Vein endothelial cell (primary cell): ENCODE measurements around the gene DISP1.

GRCh38 chr1:220754674-220755466 lies 6.7 kb downstream of the MTARC2 start:
- CAGE, long polyA plus RNA = no peak

DNA sequence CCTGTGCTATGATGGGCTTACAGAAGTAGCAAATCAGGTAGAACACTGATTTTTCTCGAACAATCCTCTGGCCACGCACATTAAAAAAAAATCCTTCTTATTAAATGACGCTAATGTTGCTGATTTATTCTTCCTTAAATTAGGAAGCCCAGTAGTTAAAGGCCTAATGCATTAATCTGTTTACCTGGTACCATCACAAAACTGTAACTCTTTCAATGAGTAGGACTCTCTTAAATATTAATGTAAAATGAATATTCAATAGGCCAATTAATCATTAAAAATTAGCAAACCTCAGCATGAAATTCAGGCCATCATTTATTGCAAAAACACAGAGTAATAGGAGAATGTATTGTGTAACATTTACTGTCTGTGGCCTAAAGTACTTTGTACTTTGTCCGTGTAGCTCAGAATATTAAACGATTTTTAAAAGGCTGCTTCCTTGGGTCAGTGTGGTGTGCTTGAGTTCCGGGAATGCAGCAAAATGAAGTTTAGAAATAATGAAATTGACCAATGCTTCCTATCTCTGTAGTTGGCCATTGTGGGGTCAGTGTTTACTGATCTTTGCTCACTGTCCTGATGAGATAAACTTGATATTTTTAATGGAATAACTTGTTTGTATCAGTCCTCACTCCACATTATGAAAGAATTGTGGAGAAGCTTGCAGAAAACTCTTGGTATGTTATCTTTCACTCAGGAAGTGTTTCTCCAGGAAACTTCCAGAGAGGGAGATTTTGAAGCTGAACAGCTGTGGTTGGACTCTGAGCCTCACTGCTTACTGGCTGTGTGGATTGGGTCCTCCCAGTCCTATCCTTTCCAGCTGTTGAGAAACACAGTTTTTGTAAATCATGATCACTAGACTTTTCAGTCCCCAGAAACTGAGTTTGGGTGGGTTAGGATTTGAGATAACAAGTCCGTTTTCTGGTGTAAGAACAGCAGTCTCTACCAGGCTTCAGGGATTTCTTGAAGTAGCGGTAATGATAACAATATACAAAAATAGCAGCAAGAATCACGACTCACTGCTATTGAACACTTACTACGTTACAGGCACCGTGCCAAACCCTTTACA lies 19.3 kb downstream of the MTARC2 start:
- CAGE, long polyA plus RNA = no peak

- CAGE, long polyA plus RNA = no peak
These were observed 4.7 kb downstream of the MTARC1 start for GRCh38 chr1:220791290-220791981.

- CAGE, long polyA plus RNA = no peak
These were observed 854 bp upstream of the HLX start for GRCh38 chr1:220878125-220879053.

- CAGE, long polyA plus RNA = no peak
These were observed 3.2 kb downstream of the HLX start for GRCh38 chr1:220882051-220883142.

DNA sequence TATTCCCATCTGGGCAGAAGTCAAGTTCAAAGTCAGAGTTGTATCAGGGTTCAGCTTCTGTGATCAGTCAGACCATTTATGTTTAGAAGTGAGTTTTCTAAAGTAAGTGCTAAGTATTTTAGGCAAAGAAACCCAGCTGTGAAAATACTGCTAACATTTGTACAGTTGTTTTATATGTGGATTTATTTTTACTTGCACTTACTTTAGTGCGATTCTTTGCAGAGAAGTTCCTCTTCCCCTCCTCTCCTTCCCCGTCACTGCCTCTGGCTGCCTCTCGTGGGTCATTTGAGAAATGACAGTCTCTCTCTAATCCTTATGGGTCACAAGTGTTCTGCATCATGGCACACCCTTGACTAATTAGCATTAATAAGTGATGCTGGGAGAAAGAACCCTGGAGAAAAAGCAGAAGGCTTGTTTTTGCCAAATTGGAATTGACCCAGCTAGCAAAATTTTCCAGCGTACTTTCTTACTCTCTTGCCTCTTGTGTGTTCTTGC lies 301.3 kb downstream of the DUSP10 start:
- CAGE, long polyA plus RNA = no peak

- CAGE, long polyA plus RNA = no peak
These were observed 2.8 kb downstream of the DUSP10 start for GRCh38 chr1:221738687-221739832.

- CAGE, long polyA plus RNA = no peak
These were observed 1.4 kb downstream of the DUSP10 start for GRCh38 chr1:221740340-221740980.

GRCh38 chr1:222028602-222029081 lies 286.8 kb upstream of the DUSP10 start:
- CAGE, long polyA plus RNA = no peak

DNA sequence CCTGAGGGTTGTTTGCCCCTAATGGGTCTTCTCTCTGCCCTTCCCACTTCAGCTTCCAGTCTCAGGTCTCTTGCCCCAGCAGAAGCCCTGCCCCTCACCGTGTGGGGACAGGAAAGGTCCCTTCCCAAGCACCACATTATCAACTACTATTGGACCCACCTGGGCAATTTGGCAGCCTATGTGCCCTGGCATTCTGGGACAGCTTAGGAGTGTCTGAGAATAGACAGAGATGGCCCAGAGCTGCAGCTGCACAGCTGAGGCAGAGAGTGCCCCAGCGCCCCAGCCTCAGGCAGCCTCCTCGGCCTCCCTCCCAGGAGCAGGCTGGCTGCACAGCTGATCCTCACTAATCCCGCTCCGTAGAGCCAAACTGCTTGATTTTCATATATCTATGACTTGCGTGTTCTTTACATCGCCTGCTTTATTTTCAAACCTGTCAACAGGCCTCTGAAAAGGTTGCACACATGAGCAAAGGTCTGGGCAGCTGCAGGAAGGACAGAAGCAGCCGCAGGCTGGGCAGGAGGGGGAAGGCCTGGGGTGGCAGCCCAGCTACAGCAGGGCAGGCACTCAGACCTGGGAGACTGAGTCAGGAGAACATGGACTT lies 301.5 kb upstream of the DUSP10 start:
- CAGE, long polyA plus RNA = no peak

GRCh38 chr1:222662129-222663532 lies 44.7 kb downstream of the MIA3 start:
- CAGE, long polyA plus RNA = no peak

GRCh38 chr1:222814287-222815645 lies at the start of gene DISP1:
TSS of gene DISP1 (plus strand) at chr1:222815039.
- CAGE, long polyA plus RNA = no peak

DNA sequence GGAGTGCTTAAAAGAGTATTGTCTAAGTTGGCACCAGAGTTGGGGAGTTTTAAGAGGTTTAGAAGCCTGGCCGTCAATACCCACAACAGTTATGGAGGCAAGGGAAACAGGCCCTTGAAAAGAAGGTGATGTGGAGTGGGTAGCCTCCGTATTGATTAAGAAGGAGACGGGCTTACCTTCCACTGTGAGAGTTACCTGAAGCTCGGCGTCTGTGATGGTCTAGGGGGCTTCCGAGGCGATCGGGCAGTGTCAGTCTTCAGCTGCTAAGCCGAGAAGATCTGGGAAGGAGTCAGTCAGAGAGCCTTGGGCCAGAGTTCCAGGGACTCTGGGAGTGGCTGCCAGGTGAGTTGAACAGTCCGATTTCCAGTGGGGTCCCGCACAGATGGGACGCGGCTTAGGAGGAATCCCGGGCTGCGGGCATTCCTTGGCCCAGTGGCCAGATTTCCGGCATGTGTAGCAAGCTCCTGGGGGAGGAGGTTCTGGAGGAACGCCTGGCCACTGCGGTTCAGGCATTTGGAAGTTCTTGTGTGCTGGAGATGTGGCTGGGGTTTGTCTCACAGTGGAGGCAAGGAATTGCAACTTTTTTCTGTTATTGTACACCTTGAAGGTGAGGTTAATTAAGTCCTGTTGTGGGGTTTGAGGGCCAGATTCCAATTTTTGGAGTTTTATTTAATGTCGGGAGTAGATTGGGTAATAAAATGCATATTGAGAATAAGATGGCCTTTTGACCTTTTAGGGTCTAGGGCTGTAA lies 115.5 kb downstream of the TLR5 start:
- CAGE, long polyA plus RNA = no peak

- CAGE, long polyA plus RNA = no peak
These were observed 105.3 kb downstream of the SUSD4 start for GRCh38 chr1:223258725-223259091.

GRCh38 chr1:223312066-223312857 lies 51.7 kb downstream of the SUSD4 start:
- CAGE, long polyA plus RNA = no peak

DNA sequence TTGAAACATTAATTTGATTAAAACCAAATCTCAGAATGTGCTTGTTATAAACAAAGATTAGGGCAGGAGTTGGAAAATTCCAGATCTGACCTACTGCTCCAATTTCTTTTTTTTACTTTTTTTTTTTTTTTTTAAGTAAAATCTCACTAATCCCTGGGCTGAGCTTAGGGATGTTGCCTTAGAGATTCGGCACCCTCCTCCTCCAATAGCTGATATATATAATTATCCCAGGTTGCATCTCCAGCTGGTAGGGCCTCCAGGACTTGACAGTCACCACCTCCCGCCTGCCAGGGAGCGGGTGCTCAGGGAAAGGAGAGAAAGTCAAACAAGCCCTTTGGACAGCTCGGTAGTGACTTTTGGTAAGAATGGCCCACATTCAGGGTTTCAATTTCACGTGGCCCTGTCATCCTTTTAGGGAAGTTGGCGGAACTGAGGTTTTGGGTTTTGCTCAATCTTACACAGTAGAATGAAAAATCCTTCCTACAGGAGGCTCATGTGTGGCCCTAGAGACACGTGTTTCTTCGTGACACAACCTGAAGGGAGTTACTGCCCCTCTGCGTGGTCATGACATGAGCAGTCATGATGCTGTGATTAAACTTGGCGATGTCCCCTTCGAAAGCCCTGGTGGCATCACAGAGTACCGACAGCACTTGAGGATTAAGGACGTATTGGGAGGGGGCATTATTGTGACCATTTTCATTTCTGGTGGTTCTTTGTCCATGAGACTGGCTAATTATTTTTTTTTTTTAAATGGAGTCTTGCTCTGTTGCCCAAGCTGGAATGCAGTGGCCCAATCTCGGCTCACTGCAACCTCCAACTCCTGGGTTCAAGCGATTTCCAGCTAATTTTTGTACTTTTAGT lies 44.1 kb downstream of the CAPN8 start:
- CAGE, long polyA plus RNA = no peak

GRCh38 chr1:223700459-223701763 lies 11.4 kb upstream of the CAPN2 start:
- CAGE, long polyA plus RNA = no peak

DNA sequence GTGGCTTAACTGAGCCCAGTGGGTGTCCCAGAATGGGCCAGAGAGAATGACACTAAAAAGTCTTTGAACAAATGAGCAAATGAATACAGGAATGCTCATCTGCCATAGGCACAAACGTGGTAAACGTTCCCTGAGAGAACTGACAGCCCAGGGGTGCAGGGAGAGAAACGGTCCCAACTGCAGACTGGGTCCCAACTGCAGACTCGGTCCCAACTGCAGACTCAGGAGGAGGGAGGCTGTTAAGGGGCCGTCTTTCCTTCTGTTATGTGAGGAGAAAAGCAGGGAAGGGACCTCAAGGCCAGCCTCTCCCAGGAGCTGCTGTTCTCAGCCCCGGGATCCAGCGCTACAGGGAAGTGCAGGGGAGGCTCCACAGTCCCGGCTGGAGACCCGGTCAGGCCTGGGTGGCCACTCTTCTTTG lies 21.5 kb downstream of the CAPN2 start:
- CAGE, long polyA plus RNA = no peak

- CAGE, long polyA plus RNA = no peak
These were observed 26.2 kb downstream of the CAPN2 start for GRCh38 chr1:223738318-223739218.

DNA sequence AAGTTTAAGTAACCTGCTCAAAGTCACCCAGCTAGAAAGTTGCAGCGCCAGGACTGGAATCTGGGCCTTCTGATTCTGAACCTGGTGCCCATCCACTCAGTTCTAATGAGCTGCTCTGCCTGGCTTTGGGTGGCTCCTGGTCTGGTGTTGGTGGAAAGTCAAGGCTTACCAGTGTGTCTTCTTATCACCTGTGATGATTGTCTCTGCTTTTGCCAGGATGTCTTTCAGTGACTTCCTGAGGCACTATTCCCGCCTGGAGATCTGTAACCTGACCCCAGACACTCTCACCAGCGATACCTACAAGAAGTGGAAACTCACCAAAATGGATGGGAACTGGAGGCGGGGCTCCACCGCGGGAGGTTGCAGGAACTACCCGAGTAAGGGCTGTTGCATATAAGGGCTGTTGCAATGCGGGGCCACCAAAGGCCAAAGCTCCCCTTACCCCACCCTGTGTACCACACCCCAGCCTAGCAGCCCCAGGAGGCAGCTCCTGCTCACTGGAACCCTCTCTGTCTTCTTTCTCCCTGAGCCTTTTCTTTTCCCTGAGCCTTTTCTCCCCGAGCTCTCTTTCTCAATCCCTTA lies 40.3 kb downstream of the CAPN2 start:
- CAGE, long polyA plus RNA = no peak